ENCODE results near the genes VN1R2, ZNF845 and ZNF761.

- PRO-cap, result no peak
- RAMPAGE, long total RNA, 2 experiments, result start-site peak on the minus strand in 1 of 2 experiments, at chr19:53129660-53129689 at its widest, 20 reads per replicate
Measured at GRCh38 chr19:53129459-53129978, 3.2 kb downstream of the ZNF415 start.

GRCh38 chr19:53257948-53258514 is at the start of gene VN1R2:
TSS of gene VN1R2 (plus strand) at chr19:53258292.
- PRO-cap, result no peak
- RAMPAGE, long total RNA, 2 experiments, result no peak in any of the 2 experiments

DNA sequence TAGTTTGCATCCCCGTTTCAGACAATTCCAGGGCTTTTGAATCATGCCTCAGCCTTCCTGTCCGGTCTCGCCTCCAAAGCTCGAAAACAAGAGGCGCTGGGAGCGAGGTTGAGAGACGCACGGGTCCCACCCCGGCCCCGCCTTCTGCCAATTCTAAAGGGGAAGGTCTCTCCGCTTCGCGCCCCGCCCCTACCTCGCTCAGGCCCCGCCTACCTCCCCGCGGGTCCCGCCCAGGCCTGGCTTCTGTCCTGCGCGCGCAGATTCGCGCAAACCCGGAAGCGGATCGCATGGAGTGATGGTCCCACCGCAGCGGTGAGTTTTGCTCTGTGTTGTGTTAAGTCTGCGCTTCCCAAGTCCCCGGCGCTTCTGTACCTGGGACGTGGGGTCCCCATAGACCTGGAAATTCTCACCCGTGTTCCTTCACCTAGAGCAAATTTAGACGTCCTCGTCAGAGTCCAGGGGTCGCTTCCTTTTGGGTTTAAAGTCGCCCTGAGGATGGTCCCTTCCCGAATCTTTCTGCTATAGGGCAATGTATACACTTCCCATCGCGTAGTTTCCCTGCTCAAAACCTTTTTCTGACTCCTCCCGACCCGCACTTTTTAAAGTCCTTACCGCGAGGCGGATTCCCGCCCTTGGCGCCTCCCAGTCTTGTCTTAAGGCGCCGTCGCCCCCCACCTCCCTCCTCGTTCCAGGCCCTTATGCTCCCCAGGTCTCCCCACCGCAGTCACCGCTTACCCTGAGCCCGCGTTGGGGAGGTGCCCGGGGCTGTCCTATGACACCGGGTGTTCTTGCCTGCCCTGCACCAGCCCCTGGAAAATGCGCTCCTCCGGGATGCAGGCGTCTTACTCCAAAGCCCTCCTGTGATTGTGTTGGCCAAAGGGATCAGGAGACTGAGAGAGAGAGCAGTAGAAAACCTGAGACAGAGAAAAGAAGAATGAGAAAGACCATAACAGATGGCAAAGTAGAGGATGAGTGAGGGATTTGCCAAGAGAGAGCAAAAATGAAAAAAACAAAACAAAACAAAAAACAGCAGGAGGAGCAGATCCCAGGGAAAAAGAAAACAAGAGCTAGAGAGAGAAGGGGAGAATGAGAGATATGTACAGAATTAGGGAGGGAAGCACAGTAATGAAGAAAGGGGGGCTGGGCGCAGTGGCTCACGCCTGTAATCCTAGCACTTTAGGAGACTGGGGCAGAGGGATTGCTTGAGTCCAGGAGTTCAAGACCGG is at the start of gene ZNF845:
TSS of gene ZNF845 (plus strand) at position 269 of the 1,226 bp plus-strand sequence.
- PRO-cap, result bidirectional peak, plus-strand start at position 269 of the sequence, minus-strand start at position 82 of the sequence; unidirectional peak, minus-strand start at position 818 of the sequence
- RAMPAGE, long total RNA, 2 experiments, result no peak in any of the 2 experiments

DNA sequence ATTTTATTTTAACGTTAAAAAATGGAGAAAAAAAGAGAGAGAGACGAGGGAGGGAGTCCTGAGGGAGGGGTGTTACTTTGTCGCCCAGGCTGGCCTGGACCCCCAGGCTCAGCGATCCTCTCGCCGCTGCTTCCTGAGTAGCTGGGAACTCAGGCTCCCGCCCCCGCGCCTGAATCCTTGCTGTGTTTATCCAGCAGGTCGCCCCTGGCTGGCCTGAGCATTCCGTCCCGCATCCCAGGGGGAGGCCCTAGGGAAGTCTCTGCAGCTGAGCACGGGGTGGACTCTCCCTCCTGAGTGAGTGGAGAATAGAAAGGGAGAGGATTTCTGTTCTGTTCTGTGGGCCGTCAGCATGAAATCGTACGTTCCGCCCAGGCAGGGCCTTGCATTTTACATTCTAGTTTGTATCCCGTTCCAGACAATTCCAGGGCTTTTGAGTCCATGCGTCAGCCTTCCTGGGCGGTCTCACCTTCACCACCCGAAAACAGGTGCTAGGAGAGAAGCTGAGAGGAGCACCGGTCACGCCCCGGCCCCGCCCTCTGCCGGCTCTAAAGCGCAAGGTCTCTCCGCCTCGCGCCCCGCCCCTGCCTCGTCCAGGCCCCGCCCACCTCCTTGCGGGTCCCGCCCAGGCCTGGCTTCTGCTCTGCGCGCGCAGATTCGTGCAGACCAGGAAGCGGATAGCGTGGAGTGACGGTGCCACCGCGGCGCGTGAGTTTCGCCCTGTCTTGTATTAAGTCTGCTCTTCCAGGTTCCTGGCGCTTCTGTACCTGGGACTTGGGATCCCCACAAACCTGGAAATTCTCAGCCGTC is at the start of gene ZNF761:
TSS of gene ZNF761 (plus strand) at position 661 of the 807 bp plus-strand sequence.
- PRO-cap, result unidirectional peak, minus-strand start at position 116 of the sequence; unidirectional peak, minus-strand start at position 188 of the sequence; bidirectional peak, plus-strand start at position 661 of the sequence, minus-strand start at position 475 of the sequence
- RAMPAGE, long total RNA, 2 experiments, result start-site peak on the plus strand in 1 of 2 experiments, centred at position 677 of the sequence, 20 reads per replicate

- PRO-cap, result no peak
- RAMPAGE, long total RNA, 2 experiments, result no peak in any of the 2 experiments
Measured at GRCh38 chr19:53441606-53442632, 10.1 kb downstream of the ZNF761 start.

DNA sequence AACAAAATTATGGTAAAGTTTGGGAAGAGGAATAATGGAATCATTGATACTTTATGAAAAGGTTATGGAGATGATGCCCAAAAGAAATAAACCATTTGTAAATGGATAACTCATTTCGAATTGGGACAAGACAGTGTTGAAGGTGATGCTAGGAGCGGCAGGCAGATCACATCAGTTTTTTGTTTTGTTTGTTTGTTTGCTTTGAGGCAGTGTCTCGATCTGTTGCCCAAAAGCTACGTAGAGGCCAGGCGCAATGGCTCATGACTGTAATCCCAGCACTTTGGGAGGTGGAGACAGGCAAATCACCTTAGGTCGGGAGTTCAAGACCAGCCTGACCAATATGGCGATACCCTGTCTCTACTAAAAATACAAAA is 8.0 kb upstream of the ZNF813 start:
- PRO-cap, result no peak
- RAMPAGE, long total RNA, 2 experiments, result no peak in any of the 2 experiments

GRCh38 chr19:53504751-53505472 is 33.0 kb upstream of the ZNF331 start:
- PRO-cap, result no peak
- RAMPAGE, long total RNA, 2 experiments, result no peak in any of the 2 experiments

DNA sequence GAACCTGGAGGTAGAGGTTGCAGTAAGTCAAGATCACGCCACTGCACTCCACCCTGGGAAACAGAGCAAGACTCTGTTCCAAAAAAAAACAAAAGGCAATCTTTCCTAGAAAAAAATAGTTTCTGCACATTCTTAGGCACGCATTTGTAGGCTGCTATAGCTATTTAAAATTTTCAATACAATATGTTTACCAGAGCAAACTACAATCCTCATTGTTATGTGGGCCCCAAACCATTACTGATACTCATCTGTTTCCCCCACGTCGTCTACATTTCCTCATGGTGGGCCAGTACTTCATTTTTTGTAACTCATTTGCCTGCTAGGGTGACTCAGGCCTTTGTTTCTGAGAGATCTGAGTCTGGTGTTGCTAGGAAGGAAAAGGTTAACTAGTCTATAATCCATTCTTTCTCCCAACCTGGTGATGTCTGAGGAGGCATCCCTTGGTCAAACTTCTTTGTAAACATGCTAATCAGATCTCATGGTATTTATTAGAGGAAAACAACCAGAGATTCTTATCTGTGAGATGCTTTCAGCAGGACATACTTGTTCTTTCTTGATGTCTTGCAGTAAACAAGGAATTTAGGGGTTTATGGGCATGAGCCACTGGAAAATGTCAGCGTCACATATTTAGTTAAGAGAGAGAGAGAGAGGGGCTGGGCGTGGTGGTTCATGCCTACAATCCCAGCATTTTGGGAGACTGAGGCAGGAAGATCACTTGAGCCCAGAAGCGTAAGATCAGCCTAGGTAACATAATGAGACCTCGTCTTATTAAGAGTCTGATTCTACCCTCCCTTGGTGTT is 9.9 kb upstream of the DPRX start:
- PRO-cap, result no peak
- RAMPAGE, long total RNA, 2 experiments, result no peak in any of the 2 experiments

DNA sequence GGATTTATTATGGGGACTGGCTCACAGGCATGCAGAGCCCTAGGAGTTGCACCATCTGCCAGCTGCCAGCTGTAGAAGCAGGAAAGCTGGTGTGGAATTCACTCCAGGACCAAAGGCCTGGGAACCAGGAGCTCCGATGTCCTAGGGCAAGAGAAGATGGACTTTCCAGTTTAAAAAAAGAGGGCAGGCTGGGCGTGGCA is 6.6 kb upstream of the NLRP12 start:
- PRO-cap, result no peak
- RAMPAGE, long total RNA, 2 experiments, result no peak in any of the 2 experiments

DNA sequence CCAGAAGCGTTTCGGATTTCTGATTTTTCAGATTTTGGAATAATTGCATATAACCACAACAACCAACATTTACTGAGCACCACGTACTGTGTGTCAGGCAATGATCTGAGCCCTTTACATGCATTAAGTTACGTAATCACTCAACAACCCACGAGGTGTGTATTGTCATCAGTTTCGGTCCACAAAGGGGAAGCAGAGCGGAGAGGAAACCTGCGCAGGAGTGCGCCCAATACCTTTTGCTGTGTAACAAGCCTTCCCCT is 20.7 kb upstream of the NLRP12 start:
- PRO-cap, result no peak
- RAMPAGE, long total RNA, 2 experiments, result no peak in any of the 2 experiments

GRCh38 chr19:53881124-53882092 is 589 bp upstream of the PRKCG start:
- PRO-cap, result no peak
- RAMPAGE, long total RNA, 2 experiments, result no peak in any of the 2 experiments

- PRO-cap, result no peak
- RAMPAGE, long total RNA, 2 experiments, result no peak in any of the 2 experiments
Measured at GRCh38 chr19:53959233-53959691, 3.5 kb upstream of the CACNG8 start.

- PRO-cap, result no peak
- RAMPAGE, long total RNA, 2 experiments, result no peak in any of the 2 experiments
Measured at GRCh38 chr19:54106453-54107154, 3.9 kb downstream of the NDUFA3 start.

DNA sequence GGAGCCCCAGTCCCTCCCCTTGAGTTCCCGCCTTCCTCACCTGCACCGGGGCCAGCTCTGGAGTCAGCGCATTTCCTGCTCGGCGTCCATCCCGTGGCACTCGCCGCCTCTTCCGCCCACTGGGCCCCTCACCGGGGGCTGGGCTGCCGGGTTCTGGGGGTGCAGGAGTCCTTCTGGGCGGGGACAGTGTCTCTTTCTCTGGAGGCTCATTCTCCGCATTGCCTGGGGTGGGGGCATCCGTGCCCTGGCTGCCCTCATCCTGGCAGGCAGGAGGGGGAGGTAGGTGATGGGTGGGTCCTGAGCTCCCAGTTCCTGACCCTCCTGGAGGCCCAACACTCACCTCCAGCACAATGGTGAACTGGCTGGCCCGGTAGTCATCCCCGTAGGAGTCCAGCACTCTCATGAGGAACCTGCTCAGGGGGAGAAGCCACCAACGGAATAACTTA is 5.4 kb downstream of the NDUFA3 start:
- PRO-cap, result no peak
- RAMPAGE, long total RNA, 2 experiments, result no peak in any of the 2 experiments

DNA sequence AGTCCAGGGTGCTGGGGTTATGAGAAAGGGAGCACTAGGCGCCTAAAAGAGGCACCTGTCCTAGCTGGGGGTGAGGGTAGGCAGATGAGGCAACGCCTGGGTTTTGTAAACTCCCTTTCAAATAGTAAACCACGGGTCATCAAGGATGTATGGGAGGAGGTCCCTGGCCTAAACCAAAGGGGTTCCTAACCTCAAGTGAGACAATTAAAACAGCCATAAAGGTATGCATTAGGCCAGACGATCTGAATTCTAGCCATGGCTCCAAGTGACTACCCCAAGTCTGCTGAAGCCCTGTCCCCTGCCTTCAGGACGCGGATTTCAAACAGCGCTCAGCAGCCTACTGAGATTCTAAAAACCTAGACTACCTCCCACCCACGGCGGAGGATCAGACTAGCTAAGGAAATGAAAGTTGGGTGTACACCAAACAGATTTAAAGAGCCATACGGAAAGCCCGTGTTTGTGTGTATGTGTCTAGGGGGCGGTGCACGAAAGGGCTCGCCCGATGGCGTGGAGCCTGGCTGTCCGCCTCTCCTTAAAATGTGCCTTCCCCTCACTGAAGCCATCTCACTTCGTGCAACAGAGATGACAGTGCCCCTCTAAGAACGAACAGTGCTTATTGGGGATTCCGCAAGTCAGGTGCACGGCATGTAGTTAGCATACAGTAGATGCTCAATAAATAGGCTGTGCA is 831 bp downstream of the LENG1 start:
- PRO-cap, result no peak
- RAMPAGE, long total RNA, 2 experiments, result no peak in any of the 2 experiments

- PRO-cap, result no peak
- RAMPAGE, long total RNA, 2 experiments, result no peak in any of the 2 experiments
Measured at GRCh38 chr19:54179516-54180299, 6.7 kb upstream of the TMC4 start.

DNA sequence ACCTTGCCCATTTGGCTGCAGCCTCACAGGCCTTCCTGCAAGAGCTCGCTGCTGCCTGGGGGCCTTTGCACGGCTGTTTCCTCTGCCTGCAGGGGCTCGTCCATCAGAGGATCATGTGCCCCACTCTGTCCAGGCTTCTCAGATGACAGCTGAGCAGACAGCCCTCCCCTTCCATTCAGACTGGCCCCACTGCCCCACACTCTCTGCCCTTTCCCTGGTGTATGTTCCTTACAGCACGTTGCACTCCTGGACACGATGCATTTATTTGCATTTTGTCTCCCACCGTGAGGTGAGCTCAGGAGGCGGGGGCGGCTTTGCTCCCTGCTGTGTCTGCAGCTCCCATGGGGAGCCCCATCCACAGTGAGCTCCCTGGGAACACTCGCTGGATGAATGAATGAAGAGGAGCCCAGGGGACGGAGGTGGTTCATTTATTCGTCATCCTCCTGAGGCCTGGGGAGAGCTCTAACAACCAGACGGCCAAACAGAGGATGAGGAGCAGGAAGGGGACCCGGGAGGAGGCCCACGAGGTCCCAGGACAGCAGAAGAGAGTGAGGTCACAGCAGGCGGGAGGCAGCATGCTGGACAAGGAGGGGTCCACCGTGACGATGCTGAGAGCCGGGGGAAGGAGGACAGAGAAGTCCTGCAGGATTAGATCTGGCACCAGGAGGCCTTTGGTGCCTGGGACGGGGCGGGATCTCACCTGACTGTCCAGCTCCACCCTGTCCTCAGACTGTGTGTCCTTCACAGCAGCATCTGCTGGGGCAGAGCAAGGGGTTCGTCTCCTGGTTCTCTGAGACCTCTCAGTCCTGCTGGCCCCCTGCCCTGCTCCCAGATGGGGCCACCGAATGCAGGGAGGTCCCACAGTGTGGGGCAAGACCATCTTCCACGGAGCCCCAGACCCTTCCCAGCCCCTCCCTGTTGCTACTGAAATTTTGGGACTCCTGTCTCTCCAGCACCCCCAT is 4.9 kb downstream of the LILRB3 start:
- PRO-cap, result no peak
- RAMPAGE, long total RNA, 2 experiments, result no peak in any of the 2 experiments

DNA sequence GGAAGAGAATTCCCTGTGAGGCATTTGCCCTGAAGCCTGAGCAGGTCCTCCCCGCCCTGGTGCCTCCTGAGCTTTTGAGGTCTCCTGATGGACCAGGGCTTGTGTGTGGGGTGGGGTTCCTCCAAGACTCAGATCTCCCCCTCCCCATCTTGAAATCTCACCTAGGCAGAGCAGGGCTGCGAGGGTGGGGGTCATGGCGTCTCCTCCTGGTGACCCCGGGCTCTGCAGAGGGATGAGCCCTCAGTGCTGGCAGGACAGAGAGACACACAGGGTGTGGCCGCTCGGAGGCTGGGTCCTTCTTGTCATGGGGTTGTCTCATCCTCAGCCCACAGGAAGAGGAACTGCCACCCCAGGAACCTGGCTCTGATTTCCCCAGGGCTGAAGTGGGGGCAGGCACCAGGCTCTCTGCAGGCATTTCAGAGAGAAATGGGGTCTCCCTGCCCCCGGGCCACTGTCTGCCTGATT is 14.5 kb downstream of the LILRB5 start:
- PRO-cap, result no peak
- RAMPAGE, long total RNA, 2 experiments, result no peak in any of the 2 experiments

DNA sequence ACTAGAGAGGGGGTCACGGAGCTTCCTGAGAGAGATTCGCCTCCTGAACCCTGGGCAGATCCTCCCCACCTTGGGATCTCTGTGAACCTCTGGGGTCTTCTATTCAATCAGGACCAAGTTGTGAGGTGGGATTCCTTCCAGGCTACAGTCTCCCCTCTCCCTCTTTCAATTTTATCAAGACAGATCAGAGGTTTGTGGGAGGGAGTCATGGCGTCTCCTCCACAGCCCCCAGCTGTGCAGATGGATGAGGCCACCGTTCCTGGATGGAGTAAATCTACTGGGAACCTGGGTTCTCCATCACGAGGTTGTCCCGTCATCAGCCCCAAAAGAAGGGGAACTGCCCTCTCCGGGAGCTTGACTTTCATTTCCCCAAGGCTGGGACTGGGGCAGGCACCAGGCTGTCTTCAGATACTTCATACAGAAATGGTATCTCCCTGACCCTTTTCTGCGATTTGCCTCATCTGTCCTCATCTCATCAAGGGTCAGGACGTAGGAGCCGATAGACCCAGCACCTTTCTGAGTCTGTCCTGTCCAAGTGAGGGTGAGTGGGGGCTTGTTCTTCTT is 9.9 kb downstream of the LILRB2 start:
- PRO-cap, result no peak
- RAMPAGE, long total RNA, 2 experiments, result no peak in any of the 2 experiments

DNA sequence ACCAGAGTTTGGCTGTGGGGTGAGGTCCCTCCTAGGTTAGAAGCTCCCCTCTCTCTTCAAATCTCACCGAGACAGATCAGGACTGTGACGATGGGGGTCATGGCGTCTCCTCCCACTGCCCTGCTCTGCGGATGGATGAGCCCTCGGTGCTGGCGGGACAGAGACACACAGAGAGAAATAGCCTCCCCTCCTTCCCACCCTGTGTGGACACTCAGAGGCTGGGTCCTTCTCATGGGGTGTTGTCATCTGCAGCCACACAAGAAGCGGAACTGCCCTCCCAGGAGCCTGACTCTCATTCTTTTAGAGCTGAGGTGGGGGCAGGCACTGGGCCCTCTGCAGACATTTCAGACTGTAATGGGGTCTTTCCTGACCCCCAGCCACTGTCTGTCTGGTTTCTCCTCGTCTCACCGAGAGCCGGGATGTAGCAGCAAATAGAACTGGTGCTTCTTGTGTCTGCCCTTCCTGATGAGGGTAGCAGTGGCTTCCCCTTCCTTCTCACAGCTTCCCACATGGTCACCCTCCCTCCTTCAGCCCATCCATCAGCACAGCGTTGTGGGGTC is 434 bp downstream of the LILRB2 start:
- PRO-cap, result no peak
- RAMPAGE, long total RNA, 2 experiments, result no peak in any of the 2 experiments